HGPS cell (cell line): ENCODE data around the genes SLCO2B1 and DGAT2.

- RRBS = no CpG with 5 or more reads among the region's 13 CpGs
Observed at GRCh38 chr11:73651964-73653044, 5.9 kb downstream of the PLEKHB1 start.

DNA sequence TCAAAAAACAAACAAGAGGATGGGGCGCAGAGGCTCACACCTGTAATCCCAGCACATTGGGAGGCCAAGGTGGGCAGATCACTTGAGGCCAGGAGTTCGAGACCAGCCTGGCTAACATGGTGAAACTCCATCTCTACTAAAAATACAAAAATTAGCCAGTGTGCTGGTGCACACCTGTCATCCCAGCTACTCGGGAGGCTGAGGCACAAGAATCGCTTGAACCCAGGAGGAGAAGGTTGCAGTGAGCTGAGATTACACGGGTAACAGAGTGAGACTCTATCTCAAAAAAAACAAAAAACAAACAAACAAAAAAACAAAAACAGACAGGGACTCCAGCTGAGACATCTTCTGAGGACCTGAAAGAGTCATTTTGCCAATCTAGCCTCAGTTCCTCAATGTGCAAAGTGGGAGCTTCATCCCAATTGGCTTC, 6.6 kb downstream of the UCP2 start:
- RRBS = no CpG with 5 or more reads among the region's 5 CpGs

DNA sequence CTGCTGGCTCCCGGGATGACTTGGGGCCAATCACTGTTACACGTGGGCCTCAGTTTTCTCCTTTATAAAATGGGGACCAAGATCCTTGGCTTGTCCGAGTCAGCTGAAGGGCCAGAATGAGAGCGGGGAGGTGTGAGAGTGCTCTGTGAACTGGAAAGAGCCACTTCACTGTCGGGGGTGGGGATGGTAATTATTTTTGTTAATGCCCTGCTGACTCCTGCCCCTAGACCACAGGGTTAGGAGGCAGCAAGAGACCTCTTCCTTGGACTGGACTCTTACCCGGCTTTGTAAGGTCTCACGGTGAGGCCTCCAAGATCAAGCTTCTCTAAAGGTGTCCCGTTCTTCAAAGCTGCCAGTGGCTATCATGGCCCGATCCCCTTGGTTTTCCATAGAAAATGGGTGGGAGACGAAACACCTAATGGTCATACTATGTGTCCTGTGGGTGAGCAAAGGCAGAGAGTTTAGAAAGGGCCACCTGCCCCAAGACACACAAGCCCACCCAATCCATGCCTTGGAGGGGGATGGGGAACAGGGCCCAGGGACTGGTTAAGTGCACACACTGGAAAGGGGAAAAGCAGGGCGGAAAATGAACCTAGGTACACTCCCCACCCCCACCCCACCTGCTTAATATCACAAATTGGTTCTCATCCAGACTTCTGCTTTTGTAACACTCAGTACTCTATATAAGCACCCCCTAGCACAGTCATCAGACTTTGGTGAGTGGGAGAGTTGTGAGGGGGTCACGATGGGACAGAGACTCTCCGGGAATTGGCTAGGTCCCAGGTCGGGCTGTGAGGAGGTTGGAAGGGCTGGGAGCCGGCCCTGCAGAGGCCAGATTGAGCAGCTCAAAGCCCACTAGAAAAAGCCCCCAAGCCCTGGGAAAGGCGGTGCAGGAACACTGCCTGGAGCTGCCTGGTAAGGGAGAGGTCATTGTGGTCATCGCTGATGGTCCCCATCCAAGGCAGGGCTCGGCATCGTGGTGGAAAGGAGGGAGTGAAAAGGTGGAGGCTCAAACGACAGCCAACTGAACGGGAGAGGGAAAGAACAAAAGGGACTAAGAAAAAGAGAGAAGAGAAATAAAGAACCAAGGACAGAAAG, 1.1 kb downstream of the UCP2 start:
- RRBS = 85% methylated on average over 4 of the region's 21 CpGs

DNA sequence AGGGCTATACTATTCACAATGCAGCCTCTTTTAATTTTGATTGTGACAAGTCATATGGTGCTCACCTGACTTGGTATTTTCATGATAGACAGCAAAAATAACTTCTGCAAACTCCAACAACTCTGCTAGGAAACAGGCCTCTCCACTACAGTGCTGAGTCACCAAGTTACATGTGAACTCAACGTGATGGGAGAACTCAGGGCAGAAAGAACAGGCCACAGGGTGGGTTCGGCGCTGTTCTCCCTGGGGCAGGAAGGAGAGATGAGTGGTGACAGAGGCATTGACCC, 76.6 kb upstream of the UCP3 start:
- RRBS = no CpG with 5 or more reads among the region's 3 CpGs

DNA sequence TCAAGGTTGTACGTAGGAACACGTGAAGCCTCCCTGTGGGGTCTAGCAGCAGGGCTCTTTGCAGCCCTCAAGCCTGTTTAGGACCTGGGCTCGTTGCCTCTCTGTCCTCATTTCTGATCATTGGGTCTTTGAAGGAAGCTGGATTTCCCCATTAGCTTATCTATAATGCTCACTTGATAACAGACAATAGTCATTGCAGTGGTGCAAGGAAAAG, 12.9 kb upstream of the POLD3 start:
- RRBS = no CpG with 5 or more reads among the region's 3 CpGs

DNA sequence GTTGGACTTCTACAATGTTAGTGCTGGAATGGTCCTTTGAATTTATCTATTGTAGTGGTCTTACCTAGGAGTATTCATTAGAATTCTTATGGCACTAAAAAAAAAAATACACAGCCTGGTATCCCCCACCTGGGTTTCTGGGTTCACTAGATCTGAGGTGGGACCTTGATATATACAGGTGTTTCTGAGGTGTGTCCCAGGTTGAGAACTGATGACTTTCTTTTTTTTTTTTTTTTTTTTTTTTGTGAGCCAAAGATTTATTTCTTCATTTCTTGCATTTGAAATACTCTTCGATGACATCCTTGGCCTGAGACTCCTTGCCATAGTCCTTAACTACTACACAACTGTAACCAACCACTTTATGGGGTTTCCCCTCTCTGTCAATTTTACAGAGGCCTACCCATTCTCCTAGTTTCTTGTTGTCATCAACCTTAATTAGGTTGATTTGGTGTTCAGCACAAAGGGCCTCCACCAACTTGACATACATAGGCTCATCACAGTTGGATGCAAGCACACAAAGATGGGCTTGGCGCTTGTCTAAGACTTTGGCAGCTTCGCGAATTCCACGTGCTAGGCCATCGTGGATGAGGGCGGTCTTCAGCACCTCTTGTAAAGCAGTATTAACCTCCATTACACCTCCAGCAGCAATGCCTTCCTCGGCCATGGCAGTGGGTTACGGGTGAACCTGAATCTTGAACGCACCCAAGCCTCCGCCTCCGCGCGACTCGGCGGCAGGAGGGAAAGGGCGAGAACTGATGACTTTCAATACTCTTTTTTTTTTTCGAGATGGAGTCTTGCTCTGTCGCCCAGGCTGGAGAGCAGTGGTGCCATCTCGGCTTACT, 3.0 kb upstream of the RNF169 start:
- RRBS = no CpG with 5 or more reads among the region's 20 CpGs

DNA sequence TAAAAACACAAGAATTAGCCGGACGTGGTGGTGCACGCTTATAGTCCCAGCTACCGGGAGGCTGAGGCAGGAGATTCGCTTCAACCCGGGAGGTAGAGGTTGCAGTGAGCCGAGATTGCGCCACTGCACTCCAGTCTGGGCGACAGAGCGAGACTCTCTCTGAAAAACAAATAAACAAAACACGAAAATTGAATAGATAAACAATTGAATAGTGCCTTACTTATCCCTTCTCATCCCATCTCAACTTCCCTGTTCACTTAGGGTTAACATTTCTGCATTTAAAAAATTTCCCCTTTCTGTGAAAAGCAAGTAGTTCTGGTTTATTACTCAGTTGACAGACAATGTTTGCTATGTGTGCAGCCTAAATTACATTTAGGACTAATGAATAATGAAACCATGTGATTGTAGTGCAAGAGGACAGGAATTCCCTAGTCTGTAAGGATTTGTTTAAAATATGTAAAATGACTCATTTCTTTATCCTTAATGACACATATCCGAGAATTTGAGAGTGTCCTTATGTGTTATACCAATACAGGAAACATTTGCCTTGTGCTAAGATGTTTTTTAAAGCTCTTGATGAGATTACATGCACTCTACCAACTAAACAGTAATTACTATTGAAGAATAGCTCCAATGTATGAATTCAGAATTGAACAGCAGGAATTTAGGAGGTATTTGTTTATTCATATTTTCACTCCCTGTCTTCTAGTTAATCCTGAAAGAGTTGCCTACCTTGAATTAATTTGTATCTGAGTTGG, 6.2 kb downstream of the RNF169 start:
- RRBS = no CpG with 5 or more reads among the region's 12 CpGs

GRCh38 chr11:74839198-74840368, 90.9 kb downstream of the RNF169 start:
- RRBS = no CpG with 5 or more reads among the region's 4 CpGs

DNA sequence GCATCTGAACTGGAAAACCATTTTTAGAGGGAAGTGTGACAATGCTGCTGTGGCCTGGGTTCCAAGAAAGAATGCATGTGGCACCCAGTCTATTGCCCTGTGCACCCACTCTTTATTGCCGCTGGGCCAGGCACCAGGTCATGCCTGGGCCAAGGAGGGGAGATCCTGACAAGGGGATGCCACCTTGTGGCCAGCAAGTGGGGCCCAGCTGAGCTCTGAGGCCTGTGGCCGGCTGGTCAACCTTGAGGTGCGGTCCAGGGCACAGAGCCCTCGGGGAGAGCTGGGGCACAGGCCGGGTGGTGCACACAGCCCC, 94.2 kb downstream of the RNF169 start:
- RRBS = 77% methylated on average over 4 of the region's 5 CpGs

GRCh38 chr11:75150774-75151263, at the start of gene SLCO2B1:
Gene SLCO2B1 (plus strand): TSS chr11:75151107.
- RRBS = no CpG with 5 or more reads among the region's 4 CpGs

DNA sequence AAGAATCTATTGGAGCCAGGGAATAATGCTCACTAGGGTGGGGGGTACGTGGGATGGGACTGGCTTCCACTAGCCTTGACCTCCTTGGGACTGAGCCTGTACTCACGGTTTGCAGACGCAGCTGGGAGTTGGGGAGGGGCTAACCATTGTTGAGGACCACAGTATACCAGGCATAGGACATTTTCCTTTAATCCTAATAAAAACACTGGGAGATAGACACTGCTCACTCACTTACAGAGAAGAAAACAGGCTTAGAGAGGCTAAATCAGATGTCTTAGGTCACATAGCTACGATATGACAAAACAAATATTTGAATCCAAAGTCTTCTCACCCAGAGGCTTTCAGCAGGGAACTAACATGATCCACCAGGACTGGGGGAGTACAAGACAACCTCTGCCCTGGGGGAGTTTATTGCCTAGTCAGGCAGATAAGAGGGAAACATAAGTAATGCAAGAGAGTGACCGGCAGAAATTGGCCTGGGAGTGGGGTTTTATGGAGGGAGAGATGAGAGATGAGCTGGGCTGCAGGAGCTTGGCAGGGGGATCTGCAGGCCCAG, 5.1 kb downstream of the SLCO2B1 start:
- RRBS = no CpG with 5 or more reads among the region's 5 CpGs

- RRBS = no CpG with 5 or more reads among the region's 10 CpGs
Observed at GRCh38 chr11:75158761-75159388, 8.0 kb downstream of the SLCO2B1 start.

- RRBS = 83% methylated on average over 1 of the region's 17 CpGs
Observed at GRCh38 chr11:75265872-75266655, 25.5 kb downstream of the TPBGL start.

DNA sequence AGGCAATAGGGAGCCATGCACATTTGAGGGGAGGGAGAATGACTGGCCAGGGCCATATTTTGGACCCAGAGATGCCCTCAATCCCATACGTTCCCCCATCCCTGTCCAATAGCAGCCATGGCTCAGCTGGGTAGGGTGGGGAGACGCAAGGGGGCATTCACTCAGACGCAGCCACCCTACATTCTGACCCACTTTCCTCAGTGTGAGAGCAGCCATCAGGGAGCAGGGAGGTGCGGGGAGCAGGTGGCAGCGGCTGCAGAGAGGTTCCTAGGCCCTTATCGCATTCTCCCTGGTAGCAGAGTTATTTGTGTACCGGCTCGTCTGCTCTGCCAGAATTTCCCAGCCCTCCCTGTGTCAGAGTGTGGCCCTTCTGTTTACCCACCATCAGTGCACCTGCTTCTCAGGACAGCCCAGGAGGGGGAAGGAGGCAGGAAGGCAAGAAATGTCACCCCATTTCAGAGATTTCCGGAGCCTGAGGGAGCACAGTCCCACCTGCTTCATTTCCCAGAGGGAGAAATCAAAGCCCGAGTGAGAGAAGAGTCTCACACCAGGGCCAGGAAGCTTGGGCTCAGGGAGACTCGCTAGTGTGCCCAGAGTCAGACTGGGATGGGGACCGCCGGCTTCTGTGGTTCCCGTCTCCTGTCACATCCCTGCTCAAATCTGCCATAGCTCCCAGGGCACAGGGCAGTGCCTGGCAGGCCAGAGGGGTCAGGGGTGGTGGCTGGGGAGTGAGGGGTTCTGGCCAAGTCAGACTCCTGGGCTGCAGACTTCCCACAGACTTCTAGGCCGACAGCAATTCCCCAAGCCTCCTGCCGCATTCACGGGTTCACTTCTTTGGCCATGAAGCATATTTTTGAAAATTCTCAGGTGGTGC, 49.8 kb downstream of the ARRB1 start:
- RRBS = no CpG with 5 or more reads among the region's 17 CpGs

DNA sequence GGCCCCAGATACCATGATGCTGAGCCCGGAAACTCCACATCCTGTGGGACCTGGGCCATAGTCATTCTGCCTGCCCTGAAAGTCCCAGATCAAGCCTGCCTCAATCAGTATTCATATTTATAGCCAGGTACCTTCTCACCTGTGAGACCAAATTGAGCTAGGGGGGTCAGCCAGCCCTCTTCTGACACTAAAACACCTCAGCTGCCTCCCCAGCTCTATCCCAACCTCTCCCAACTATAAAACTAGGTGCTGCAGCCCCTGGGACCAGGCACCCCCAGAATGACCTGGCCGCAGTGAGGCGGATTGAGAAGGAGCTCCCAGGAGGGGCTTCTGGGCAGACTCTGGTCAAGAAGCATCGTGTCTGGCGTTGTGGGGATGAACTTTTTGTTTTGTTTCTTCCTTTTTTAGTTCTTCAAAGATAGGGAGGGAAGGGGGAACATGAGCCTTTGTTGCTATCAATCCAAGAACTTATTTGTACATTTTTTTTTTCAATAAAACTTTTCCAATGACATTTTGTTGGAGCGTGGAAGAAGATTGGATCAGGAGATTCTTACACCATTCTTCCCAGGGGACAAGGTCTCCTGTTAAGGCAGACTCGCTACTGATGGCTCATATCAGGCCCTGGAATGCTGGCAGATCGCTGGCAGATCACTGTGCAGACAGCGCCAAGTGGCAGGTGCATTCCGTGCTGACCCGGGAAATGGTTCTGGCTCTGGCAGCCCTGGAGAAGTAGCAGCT, 10.4 kb downstream of the SERPINH1 start:
- RRBS = 88% methylated on average over 1 of the region's 11 CpGs

- RRBS = no CpG with 5 or more reads among the region's 5 CpGs
Observed at GRCh38 chr11:75627850-75628226, 41.0 kb downstream of the MAP6 start.

GRCh38 chr11:75768012-75769101, at the start of gene DGAT2:
Gene DGAT2 (plus strand): TSS chr11:75768778.
- RRBS = 5% methylated on average over 33 of the region's 90 CpGs

GRCh38 chr11:75816553-75817227, 1.7 kb downstream of the UVRAG start:
- RRBS = no CpG with 5 or more reads among the region's 6 CpGs

DNA sequence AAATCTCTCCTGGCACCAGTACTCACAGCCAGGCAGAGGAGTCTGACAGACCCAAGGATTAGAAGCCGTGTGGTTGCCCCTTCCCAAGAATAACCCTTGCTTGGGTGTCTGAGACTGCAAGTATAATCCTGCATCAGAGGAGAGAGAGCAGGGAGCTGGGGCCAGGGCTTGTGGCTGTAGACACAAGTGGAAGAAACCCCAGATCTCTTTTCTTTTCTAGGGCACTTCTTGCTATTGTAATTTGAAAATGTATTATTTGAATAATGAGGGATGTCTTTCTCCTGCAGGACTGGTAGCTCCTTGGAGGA, 67.2 kb downstream of the WNT11 start:
- RRBS = no CpG with 5 or more reads among the region's 1 CpG

GRCh38 chr11:76147339-76147808, 58.9 kb downstream of the WNT11 start:
- RRBS = no CpG with 5 or more reads among the region's 4 CpGs